Camera-type eye (tissue), 1 donor: ENCODE data around the gene AQP3.

GRCh38 chr9:33158928-33159980 is 7.9 kb downstream of the B4GALT1 start:
- RAMPAGE, long total RNA, result no peak

GRCh38 chr9:33165209-33166193 is 1.6 kb downstream of the B4GALT1 start:
- RAMPAGE, long total RNA, result no peak

- RAMPAGE, long total RNA, result no peak
These were observed 20.4 kb upstream of the B4GALT1 start for GRCh38 chr9:33187306-33188113.

DNA sequence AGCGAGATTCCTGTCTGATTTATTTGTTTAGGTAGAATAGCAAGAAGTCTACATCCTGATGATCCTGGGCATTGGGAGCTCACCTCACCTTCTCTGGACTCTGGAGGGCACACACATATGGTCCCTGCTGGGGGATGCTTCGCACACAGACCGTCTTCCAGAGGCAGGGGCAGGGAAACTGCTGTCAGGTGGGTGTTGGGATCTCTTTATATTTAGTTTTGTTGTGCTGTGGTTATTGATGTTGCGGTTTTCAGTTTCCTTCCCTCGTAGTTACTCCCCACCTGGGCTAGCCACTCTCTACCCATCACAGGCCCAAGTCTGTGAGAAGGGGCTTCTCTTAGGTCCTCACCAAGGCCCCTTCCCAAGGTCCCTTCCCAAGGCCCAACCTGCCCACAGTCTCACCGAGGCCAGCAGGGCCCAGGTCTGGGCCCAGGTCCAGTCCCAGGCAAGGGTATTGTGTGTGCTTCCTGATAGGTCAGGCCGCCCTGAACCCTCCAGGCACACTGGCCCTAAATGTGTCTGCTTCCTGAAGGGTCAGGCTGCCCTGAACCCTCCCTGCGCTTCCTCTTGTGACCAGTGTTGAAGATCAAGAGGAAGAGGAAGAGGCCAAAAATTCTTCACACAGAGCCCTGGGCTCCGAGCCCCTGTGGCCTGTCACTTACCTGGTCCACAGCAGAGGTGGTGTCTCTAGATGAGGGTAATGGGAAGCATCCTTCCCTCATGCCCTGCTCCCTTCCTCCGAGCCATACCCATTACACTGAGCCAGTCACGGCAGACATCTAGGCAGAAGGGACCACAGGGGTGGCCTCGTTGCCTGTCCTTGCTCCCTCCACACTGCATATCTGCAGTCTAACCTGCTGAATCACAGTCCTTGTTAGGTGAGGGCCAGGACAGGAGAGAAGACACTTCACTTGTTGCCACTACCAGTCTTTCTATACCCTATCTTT is 18.8 kb upstream of the SPINK4 start:
- RAMPAGE, long total RNA, result no peak

DNA sequence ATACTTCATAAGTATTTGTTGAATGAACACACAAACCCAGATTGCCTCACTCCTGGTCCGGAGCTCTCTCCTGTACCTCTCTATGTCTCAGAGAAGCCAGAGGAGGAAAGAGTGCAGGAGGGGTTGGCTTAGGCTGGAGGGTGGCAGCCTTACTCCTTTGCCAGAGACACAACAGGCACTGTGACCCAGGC is 5.0 kb upstream of the SPINK4 start:
- RAMPAGE, long total RNA, result no peak

GRCh38 chr9:33262627-33263031 is 1.9 kb downstream of the BAG1 start:
- RAMPAGE, long total RNA, result no peak

GRCh38 chr9:33382429-33382797 is 20.0 kb downstream of the AQP7 start:
- RAMPAGE, long total RNA, result no peak

DNA sequence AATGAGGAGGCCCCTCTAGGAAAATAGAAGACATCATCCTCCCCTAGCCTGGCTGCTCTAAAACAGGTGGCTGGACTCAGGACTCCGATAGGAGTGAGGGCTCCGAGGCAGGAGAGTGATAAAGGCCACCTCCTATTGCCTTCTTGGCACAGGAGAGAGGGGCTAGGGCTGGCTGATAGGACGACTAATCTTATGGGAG is 1.4 kb downstream of the AQP3 start:
- RAMPAGE, long total RNA, result no peak

GRCh38 chr9:33447335-33448119 is at the start of gene AQP3:
AQP3 (minus strand) TSS chr9:33447593.
- RAMPAGE, long total RNA, result no peak

GRCh38 chr9:33461820-33462578 is 11.7 kb downstream of the NOL6 start:
- RAMPAGE, long total RNA, result no peak

DNA sequence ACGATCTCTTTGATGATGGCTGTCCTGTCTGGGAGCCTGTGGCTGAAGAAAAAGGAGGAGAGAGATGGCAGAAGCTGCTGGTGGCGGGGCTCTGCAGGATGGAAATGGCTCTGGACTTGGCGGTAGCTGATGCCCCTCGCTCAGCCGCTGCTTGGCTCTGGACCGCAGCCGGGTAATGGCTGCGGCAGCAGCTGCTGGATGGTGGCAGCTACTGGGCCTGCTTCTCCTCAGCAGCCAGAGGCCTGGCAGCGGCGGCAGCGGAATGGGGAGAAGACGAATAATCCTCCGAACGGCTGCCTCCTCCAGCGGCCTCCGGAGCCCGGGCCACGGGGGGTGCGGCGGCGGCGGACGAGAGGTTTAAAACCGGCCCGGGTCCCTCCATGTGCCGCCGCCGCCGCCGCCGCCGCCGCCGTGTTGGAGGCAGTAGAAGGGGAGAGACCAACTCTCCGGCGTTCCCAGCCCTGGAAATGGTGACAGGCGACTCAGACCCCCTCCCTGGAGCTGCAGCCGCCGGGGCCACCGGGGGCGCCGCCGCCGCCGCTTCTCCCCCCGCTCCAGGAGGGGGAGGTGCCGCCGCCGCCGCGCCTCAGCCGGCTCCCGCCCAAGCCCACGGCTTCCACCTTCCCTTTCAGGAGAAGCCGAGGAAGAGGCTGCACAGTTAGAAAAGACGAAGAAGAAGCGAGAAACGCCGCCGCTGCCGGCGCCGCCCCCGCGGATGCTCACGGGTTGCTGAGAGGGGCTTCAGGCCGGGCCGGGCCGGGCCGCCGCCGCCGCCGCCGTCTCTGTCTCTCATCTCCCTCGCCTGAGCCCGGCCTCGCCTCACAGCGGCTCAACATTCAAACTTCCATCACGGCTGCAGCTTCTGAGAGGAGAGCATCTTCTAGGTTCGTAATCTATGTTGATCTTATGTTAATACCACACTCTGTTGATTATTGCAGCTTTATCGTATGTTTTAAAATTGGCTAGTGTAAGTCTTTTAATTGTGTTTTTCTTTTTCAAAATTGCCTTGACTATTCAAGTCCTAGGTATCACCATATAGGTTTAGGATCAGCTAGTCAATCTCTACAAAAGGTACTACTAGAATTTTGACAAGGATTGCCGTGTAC is 118.4 kb upstream of the PRSS3 start:
- RAMPAGE, long total RNA, result no peak

GRCh38 chr9:33750200-33750987 is 45.0 kb upstream of the PRSS3 start:
- RAMPAGE, long total RNA, result no peak

DNA sequence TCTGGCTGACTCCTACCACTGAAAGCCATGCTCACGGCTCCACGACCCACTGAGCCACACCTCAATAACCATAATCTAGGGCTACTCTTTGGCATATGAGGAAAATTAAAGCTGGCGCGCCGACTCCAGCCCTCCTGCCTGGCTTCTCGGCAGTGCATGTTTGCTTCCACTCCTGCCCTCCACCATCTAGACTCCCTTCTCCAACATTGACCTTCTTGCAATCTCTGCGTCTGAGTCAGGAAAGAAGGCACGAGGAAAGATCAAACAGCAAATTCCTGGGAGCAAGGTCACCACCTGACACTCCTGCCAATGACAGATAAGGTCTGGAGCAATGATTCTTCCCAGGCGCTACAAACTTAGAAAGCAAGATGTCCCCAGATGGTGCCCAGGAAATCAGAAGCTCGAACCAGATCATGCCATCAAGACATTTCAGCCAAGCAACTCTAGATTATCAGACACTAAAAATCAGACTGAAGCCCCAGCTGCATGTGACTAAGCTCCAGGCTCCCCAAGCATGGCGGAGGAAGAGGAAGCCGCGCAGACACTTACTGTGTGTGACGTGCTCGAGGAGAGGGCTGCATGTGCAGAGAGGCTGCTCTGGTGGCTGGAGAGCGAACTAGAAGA is 115.2 kb downstream of the UBE2R2 start:
- RAMPAGE, long total RNA, result no peak

- RAMPAGE, long total RNA, result no peak
These were observed 85.1 kb downstream of the UBAP2 start for GRCh38 chr9:33963545-33964070.

- RAMPAGE, long total RNA, result no peak
These were observed 77.1 kb downstream of the UBAP2 start for GRCh38 chr9:33971458-33972172.

DNA sequence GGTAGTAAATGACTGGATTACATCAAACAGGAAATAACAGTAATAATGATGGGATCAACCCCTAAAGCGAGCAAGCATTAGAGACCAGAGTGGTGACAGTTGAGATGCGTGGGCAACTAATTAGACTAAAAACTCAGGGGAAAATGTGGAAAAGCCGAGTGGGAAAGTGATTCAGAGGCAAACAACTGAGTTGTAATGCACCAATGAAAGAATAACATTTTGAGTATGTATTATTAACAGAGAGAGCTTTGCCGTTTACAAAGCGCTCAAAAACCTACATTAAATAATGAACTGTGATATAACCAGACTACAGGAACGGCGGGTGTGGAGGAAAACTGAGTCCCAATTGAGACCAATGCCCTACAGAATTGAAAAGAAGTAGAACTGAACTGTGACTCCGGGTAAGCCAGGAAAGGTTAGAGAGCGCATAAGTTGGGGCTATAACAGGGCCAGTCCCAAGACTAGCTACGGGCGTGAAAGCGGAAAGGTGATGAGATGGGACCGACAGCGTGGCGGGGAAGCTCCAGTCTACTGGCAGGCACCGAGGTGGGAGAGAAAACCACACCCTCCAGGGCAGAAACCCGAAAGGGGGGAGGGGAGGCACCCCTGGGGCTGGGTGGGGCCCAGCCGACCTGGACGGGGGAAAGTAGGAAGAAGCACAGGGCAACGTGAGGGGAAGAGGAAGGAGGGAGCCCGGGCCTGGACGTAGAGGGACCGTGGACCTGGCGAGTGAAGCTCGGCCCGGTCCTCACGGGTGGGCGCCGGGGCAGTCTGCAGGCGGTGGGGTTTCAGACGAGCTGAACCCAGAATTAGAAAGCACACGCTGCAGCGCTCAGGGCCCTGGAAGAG is 515 bp downstream of the UBAP2 start:
- RAMPAGE, long total RNA, result no peak

GRCh38 chr9:34086959-34087507 is 38.3 kb upstream of the UBAP2 start:
- RAMPAGE, long total RNA, result no peak

- RAMPAGE, long total RNA, result no peak
These were observed 7.5 kb downstream of the UBAP1 start for GRCh38 chr9:34186401-34186764.

- RAMPAGE, long total RNA, result no peak
These were observed 45.4 kb downstream of the UBAP1 start for GRCh38 chr9:34224239-34224674.

DNA sequence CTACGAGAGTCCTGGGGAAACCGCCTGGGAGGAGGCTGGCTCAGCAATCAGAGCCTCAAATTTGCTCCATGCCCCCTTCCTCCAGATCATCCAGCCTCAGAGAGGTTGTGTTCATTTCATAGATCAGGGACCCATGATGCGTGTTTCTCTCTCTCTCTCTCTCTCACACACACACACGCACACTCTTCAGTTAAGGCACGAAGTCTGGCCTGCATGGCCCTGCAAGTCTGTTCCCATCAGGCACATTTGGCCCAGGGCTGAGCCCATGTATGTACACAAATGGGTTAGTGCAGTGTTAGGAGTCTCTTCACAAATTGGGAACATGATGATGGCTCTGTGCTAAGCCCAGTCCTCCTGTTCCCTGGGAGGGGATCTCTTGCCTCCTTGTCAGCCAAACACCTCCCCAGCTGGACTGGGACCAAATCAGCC is 6.8 kb downstream of the MYORG start:
- RAMPAGE, long total RNA, result no peak